ENCODE results near the gene FAM72B.

GRCh38 chr1:117632708-117632937 lies 26.8 kb downstream of the TENT5C start:
- CAGE, long polyA plus RNA: no peak
- RRBS: no CpG with 5 or more reads among the region's 2 CpGs

- CAGE, long polyA plus RNA: no peak
- RRBS: no CpG with 5 or more reads among the region's 4 CpGs
Measured at GRCh38 chr1:117658760-117659342, 53.0 kb downstream of the TENT5C start.

DNA sequence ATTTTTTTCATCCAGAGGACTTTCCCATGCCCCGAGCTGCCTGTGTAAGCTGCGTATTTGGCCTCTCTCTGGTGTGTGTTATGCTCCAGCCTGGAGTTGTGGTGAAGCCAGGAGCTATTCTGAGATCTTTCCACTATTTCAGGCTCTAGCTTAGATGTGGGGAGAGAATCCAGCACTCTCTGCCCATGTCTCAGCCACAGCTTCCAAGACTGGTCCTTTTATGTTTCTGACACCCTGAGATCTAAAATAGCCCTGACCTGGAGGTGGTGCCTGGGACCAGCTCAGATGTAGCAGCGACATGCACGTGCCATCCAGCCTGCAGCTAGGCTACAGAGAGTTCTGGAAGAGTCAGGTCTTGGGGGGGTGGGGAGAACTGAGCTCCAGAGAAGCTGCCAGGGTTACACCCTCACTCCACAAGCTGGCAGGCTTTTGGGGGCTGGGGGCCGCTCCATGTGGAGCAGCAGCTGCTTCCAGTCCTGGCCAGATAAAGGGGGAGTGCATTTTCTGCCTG lies 76.6 kb downstream of the TENT5C start:
- CAGE, long polyA plus RNA: no peak
- RRBS: no CpG with 5 or more reads among the region's 5 CpGs

GRCh38 chr1:117821526-117822073 lies 107.8 kb downstream of the GDAP2 start:
- CAGE, long polyA plus RNA: no peak
- RRBS: no CpG with 5 or more reads among the region's 4 CpGs

- CAGE, long polyA plus RNA: no peak
- RRBS: no CpG with 5 or more reads among the region's 5 CpGs
Measured at GRCh38 chr1:118186929-118187216, 1.8 kb upstream of the SPAG17 start.

DNA sequence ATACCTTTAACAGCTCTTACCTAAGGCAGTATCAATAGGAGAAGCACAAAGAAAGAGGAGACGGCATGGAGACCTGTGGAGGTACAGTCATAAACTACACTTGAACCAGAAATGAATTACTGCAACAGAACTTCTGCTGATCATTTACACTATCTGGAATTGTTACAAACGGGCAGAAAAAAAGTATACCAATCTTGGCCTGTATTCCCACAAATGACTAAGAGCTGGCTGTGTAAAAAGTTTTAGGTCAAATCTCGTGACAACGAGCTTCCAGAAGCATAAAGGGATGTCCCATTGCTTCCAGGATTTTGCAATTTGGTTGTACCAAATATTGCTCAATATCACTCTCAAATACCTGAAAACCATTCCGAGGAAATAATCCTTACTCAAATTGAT lies 175.7 kb downstream of the TBX15 start:
- CAGE, long polyA plus RNA: no peak
- RRBS: no CpG with 5 or more reads among the region's 5 CpGs

- CAGE, long polyA plus RNA: no peak
- RRBS: no CpG with 5 or more reads among the region's 6 CpGs
Measured at GRCh38 chr1:119080387-119081176, 59.9 kb downstream of the WARS2 start.

DNA sequence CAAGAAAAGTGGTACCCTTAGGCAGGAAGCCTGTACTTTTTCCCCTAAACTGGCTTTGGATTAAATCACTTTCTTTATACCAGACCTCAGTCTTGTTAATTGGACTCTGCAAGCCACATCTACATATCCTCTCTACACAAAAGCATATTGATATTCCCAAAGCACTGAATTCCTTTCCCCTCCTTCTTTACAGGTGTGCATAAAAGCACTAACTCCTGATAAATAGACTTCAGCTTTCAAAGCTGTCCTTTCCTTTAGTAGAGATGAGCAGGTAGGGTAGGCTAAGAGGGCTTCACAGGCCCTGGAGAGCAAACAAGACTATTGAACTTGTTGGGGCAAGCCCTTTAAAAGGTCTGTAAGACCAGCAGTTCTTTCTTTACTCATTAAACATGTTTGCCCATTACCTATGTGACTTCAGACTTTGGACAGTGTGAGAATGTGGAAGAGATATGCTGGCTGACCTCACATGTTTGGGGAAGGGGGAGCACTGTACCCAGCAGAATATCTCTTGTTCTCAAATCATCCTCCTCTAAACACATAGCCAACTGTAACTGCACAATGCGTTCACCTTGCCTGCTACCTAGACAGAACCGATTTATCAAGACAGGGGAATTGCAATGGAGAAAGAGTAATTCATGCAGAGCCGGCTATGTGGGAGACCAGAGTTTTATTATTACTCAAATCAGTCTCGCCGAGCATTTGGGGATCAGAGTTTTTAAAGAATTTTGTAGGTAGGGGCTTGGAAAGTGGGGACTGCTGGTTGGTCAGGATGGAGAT lies 27.2 kb upstream of the HAO2 start:
- CAGE, long polyA plus RNA: no peak
- RRBS: no CpG with 5 or more reads among the region's 5 CpGs

DNA sequence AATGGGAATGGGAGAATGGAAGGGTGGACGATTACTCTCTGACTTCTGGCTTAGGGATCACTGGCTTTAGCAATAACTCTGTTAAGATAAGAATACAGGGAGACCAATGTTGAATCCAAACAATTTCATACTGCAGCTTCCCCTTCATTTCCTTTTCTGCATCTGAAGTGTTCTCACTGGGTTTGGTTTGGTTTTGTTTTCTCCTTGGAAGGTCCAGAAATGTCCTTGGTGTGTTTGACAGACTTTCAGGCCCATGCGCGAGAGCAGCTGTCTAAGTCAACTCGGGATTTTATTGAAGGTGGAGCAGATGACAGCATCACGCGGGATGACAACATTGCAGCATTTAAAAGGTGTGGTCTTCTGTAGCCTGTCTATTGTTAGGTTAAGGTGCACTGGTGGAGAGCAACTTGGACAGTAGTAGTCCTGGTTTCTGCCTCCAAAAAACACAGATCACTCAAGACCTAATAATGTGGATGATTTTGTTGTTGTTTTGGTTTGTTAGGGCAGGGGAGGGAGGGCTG lies 12.3 kb downstream of the HAO2 start:
- CAGE, long polyA plus RNA: no peak
- RRBS: no CpG with 5 or more reads among the region's 6 CpGs

GRCh38 chr1:119748708-119749260 lies 19.9 kb downstream of the HMGCS2 start:
- CAGE, long polyA plus RNA: no peak
- RRBS: no CpG with 5 or more reads among the region's 7 CpGs

- CAGE, long polyA plus RNA: no peak
- RRBS: no CpG with 5 or more reads among the region's 11 CpGs
Measured at GRCh38 chr1:119750614-119751345, 17.9 kb downstream of the HMGCS2 start.

DNA sequence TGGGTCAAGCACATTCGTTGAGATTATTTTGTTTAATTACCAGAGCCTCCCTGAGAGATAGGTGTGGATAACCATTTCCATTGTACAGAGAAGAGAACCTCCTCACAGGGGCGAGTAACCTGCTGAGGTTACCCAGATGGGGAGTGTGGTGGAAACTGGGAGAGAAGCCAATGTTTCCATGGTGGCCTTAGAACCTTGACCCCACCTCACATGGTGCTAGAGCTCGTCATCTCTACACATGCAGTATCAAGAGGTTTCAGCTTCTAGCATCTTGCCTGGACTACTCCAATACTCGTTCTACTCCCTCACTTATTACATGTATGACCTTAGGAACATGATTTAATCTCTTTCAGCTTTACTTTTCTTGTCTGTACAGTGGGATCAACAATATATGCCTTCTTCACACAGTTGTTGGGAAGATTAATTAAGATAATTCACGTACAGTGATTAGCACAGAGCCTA lies 4.7 kb downstream of the REG4 start:
- CAGE, long polyA plus RNA: no peak
- RRBS: no CpG with 5 or more reads among the region's 5 CpGs

DNA sequence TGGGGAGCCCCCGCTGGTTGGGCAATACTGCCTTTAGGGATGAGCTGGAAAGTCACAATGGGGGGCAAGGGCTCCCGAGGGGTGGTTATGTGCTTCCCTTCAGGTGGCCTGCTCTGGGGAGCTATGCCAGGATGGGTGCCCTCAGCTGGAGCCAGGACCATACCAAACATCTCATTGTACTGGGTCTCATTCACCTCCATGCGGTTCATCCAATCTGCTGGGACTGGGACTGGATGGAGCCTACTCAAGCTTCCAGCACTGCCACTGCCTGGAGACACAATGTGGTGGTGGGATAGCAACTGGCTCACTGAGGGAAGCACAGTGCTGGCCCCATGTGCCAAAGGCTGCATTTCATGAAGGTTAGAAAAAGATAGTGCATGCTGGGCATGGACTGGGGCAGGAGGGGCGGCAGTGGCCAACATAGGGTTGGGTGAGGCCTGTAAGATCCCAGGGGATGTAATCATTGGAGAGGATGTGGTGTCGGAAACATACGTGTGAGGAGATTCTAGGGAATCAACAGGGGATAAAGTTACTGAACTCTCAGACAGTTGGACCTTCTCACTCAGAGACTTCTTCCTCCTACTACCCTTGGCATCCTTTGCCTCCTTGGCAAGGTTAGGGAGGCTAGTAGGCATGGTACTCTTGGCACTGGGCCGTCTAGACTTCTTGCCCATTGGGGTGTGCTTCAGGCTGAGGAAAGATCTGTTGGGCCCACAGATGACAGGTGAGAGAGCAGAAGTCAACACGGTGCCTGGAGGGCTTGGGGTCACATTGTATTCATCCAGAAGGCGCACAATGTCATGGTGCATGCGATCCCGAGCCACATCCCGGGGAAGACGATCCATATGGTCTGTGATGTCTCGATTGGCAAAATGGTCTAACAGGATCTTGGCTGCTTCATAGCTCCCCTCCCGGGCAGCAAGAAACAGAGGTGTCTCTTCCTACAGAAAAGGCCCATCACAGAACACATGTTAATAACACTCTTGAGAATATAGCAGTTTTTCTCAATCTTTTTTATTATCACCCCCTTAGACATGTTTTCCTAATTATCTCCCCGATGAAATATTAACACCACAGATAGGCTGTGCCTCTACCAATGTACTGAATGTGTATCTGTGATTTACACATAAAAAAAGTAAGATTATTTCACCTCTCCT lies 19.8 kb upstream of the ADAM30 start:
- CAGE, long polyA plus RNA: no peak
- RRBS: 94% methylated on average over 4 of the region's 16 CpGs

DNA sequence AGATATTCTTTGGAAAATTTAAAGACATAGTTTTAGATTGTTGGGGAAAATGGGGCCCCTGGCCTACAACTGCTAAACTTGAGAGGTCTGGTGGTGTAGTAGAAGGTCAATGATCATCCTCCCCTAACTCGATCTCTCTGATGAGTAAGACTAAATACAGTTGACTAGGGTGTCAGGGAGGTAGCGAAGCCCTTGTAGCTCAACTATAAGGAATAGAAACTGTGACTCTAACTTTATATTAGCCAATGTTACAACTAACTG lies 80.9 kb downstream of the NOTCH2 start:
- CAGE, long polyA plus RNA: no peak
- RRBS: no CpG with 5 or more reads among the region's 2 CpGs

- CAGE, long polyA plus RNA: no peak
- RRBS: no CpG with 5 or more reads among the region's 25 CpGs
Measured at GRCh38 chr1:120342363-120343129, 72.3 kb upstream of the NBPF8 start.

DNA sequence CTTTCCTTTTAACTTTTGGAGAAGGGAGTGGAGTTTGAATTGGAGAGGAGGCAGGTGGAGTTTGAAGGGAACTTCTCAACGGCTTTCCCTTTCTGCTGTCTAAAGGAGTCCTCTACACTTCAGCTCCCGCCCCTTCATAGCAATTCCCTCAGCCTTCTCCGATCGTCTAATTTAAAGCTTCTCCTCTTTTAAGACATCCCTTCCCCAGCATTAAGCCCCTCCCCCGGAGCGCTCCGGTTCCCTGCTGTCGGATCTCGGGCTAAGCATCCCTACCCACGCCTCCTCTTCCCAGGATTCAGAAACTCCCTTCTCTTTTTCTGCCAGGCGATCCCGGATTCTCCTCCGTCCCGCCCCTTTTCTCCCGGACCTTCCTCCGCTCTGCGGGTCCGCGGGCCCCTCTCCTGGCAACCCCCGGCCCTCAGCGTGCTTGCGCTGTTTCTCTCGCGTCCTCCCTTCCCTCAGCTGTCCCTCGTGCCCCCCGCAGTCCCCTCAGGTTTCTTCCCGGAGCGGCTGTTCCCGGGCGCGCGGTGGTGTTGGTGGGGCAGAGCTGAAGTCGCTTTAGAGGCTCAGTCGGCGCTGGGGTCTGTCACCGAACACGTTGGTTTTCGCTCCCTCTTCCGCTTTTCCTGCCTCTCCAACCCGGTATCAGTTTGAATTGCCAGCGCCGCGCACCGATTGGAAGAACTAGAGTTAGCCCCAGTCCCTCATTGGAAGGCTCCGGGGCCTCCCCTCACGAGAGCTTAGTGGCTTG lies at the start of gene FAM72B:
Gene FAM72B, minus strand, starts transcription at position 633 of the 751 bp plus-strand sequence.
- CAGE, long polyA plus RNA: no peak
- RRBS: no CpG with 5 or more reads among the region's 46 CpGs

- CAGE, long polyA plus RNA: no peak
- RRBS: no CpG with 5 or more reads among the region's 17 CpGs
Measured at GRCh38 chr1:121401695-121402269, 217.0 kb downstream of the SRGAP2C start.

GRCh38 chr1:121521967-121522246 lies 337.1 kb downstream of the SRGAP2C start:
- CAGE, long polyA plus RNA: no peak
- RRBS: no CpG with 5 or more reads among the region's 3 CpGs

GRCh38 chr1:143699190-143699699 lies 206.5 kb downstream of the H3-7 start:
- CAGE, long polyA plus RNA: no peak
- RRBS: 6% methylated on average over 3 of the region's 26 CpGs

GRCh38 chr1:143874565-143874873 lies 31.3 kb downstream of the H3-7 start:
- CAGE, long polyA plus RNA: no peak

Measured in osteoblast (primary cell).